Measurements from ENCODE around the gene IQCA1.

- PRO-cap = no peak
- RAMPAGE, long total RNA, 3 experiments = no peak in any of the 3 experiments
Measured at GRCh38 chr2:235556857-235557565, 63.2 kb downstream of the AGAP1 start.

GRCh38 chr2:235744015-235744543 is 250.2 kb downstream of the AGAP1 start:
- PRO-cap = no peak
- RAMPAGE, long total RNA, 3 experiments = start-site peak on the plus strand in 1 of 3 experiments, at chr2:235744158-235744826 at its widest, 18 reads per replicate

DNA sequence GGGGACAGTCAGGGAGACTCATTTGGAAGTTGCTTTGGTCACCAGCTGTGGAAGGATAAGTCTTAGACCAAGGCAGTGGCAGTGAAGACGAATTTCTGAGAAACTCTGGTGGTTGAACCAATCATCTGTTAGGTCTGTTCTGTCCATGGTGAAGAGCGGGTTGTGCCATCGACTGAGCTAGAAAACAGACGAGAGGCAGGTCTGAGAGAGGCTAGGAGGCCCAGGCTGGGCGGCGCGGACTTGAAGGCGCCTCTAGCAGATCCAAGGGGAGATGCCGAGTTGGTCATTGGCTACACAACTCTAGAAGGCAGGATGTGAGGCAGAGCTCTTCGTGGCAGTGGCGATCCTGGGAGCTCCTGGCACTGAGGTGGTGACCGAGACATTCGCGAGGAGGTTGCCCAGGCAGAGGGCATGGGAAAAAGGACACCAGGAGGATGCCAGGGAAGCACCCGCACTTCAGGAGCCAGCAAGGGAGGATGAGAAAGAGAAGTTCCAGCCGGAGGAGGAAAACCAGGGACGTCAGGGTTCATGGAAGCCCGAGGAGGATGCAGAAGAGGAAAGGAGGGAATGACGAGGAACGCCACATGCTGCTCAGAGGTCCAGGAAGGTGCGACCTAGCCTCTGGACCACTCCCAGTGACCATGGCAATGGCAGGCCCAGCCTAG is 298.8 kb downstream of the AGAP1 start:
- PRO-cap = no peak
- RAMPAGE, long total RNA, 3 experiments = start-site peak on the plus strand in 1 of 3 experiments, centred at position 266 of the sequence, 8 reads per replicate

GRCh38 chr2:235822143-235822606 is 328.3 kb downstream of the AGAP1 start:
- PRO-cap = no peak
- RAMPAGE, long total RNA, 3 experiments = no peak in any of the 3 experiments

DNA sequence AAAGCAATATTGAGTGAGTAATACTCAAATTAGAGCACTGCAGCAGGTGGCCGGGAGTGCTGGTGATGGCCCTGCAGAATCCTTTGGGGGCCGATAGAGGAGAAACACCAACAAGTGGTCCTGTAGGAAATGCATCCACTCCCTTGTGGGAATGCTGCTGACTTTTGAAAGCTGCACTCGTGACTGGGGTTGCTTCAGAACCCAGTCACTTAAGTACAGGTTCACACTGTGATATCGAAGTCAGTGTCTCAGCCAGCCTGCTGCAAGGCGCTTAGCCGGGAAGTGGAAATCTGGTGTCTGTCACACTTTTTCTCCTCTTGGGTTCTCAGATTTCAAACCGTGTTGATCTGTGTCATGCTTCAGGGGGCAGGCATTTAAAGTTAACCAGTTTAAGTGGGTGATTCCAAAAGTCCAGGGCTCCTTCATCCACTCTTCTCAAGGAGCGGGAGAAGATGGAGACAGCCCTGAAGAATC is 331.9 kb downstream of the GBX2 start:
- PRO-cap = no peak
- RAMPAGE, long total RNA, 3 experiments = no peak in any of the 3 experiments

DNA sequence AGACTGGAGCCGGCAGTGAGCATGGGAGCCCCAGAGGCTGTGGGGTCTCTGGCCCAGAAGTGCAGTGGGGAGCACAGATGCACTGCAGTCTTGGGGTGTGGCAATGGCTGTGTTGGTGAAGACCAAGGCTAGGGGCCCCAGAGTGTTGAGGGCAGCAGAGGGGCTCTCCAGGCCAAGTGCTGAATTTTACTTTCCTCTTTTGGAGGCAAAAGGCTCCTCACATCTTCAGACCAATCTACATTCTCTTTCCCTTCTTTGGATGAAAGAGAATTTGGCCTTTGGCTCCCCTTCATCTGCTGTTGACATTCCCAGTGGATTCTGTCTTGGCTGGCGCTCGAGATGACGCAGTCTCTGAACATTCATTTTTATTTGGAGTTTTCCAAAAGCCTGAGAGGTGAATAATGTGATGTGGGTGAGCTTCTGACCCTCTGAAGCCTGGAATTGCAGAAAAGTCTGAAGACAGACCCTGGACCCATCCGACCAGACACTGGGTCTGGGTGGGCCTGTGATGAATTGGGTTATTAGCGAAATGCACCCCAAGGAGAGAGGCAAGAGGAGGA is 70.2 kb upstream of the ASB18 start:
- PRO-cap = no peak
- RAMPAGE, long total RNA, 3 experiments = no peak in any of the 3 experiments

GRCh38 chr2:236507138-236507972 is at the start of gene IQCA1:
Gene IQCA1, minus strand, starts transcription at chr2:236507476.
- PRO-cap = no peak
- RAMPAGE, long total RNA, 3 experiments = start-site peak on the minus strand in 2 of 3 experiments, at chr2:236507436-236507707 at its widest, 11 to 18 reads per replicate

- PRO-cap = no peak
- RAMPAGE, long total RNA, 3 experiments = no peak in any of the 3 experiments
Measured at GRCh38 chr2:236536770-236537401, 29.6 kb upstream of the IQCA1 start.

DNA sequence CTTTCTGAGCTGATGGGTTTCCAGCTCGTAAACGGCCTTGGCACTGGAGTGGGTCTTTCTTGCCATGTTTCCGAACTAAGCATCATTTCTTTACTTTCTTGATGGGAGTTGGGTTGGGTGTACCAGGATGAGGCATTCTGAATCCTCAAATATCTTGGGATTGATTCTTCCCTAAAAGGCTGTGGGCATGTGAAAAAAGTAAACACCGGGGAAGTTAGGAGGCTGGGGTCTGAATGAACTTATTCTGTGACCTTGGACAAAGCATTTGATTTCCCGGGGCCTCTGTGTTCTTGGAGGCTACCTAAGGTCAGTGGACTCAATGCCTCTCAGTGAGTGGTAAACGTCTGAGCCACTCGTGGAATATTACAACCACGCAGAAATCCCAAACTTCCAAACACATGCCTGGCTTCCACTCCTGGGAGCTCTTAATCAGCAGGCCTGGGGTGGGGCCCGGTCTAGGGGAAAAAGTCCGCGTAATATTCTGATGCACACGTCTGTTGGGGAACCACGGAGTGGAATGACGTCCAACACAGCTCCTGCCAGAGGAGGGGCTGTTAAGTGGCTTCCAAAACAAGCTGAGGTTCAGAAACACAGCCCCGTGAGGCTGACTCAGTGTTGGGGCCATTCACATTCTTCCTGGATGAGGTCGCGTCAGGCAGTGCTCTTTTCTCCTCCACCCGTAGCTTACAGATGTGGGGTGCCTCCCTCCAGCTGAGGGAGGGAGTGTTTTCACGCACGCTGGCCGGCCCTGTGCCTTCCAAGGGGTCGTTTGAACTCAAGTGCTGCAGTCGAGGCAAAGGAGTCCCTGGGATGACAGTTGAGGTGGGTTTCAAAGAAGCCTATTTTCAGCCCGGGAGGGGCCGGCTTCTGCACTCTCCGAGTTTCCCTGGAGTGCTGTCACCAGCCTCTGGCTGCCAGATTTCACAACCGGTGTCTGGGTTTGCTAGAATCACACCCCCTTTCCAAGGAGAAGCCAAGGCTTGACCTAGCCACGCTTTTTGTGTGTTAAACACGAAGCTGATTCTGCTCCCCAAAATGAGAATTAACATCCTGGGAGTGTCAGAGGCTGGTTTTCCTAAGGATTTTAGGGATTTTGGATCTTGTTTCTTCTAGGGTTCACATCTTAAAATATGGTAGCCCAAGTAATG is 73.0 kb downstream of the ACKR3 start:
- PRO-cap = no peak
- RAMPAGE, long total RNA, 3 experiments = no peak in any of the 3 experiments

- PRO-cap = no peak
- RAMPAGE, long total RNA, 3 experiments = no peak in any of the 3 experiments
Measured at GRCh38 chr2:236662202-236662874, 92.7 kb downstream of the ACKR3 start.

- PRO-cap = no peak
- RAMPAGE, long total RNA, 3 experiments = no peak in any of the 3 experiments
Measured at GRCh38 chr2:236828071-236828444, 257.6 kb upstream of the COPS8 start.

GRCh38 chr2:236887598-236887976 is 198.1 kb upstream of the COPS8 start:
- PRO-cap = no peak
- RAMPAGE, long total RNA, 3 experiments = no peak in any of the 3 experiments

GRCh38 chr2:236971858-236972373 is 113.8 kb upstream of the COPS8 start:
- PRO-cap = no peak
- RAMPAGE, long total RNA, 3 experiments = no peak in any of the 3 experiments

DNA sequence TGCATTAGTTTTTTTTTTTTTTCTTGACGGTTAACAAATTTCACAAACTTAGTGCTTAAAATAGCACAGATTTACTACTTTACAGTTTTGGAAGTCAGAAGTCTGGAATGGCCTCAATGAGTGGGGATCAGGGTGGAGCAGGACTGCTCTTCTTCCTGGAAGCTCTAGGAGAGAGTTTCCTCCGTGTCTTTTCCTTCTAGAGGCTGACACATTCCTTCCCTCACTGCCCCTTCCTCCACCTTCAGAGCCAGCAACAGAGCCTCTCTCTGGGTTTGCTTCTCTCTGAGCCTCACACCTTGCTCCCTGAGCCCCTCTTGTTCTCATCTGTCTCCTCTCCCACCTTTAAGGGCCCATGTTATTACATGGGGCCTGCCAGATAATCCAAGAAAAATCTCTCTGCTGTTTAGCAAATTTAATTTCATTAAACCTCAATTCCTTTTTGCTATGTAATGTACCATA is 117.1 kb downstream of the COL6A3 start:
- PRO-cap = no peak
- RAMPAGE, long total RNA, 3 experiments = no peak in any of the 3 experiments

GRCh38 chr2:237327126-237327729 is 86.7 kb downstream of the COL6A3 start:
- PRO-cap = no peak
- RAMPAGE, long total RNA, 3 experiments = no peak in any of the 3 experiments

- PRO-cap = no peak
- RAMPAGE, long total RNA, 3 experiments = start-site peak on the minus strand in 1 of 3 experiments, at chr2:237362642-237362701 at its widest, 19 reads per replicate
Measured at GRCh38 chr2:237362439-237362933, 51.5 kb downstream of the COL6A3 start.

DNA sequence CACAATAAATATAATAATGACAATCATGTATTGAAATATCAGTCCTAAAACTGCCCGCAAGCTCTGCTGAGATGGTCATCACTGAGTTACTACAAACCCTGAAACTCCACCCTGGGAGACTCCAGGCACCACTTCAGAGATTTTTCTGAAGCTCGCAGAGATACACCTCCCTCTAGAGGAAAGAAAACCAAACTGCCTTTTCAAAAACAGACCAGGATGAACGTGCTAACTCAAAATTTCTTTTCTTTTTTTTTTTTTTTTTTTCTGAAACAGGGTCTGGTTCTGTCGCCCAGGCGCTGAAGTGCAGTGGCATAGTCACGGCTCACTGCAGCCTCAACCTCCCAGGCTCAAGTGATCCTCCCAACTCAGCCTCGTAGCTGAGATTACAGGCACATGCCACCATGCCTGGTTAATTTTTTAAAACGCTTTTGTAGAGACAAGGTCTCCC is 3.9 kb downstream of the COL6A3 start:
- PRO-cap = no peak
- RAMPAGE, long total RNA, 3 experiments = no peak in any of the 3 experiments

DNA sequence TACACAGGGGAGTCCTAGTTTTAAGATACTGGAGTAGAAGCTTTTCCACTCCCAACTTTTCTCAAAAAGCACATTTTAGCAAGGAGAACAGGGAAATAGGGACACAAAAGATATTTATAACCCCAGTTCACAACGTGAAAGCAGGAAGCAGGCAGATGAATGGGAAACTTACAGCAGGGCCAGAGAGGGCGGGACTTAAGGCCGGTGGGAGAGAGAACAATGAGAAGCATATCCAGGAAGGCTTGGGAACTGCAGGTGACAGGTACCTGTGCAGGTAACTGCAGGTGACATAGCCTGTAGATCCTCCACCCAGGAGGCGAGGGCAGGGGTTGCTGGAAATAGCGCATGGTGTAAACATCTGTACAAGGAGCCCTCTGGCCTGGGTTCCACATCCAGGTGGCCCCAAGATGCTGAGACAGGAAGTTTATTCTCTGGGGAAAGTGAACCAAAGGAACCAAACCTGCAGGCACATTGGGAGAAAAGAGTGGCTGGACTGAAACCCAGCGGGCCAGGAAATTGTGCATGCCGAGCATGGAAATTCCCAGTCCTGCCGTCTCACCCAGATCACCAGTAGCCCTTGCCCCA is 24.2 kb upstream of the COL6A3 start:
- PRO-cap = no peak
- RAMPAGE, long total RNA, 3 experiments = no peak in any of the 3 experiments

DNA sequence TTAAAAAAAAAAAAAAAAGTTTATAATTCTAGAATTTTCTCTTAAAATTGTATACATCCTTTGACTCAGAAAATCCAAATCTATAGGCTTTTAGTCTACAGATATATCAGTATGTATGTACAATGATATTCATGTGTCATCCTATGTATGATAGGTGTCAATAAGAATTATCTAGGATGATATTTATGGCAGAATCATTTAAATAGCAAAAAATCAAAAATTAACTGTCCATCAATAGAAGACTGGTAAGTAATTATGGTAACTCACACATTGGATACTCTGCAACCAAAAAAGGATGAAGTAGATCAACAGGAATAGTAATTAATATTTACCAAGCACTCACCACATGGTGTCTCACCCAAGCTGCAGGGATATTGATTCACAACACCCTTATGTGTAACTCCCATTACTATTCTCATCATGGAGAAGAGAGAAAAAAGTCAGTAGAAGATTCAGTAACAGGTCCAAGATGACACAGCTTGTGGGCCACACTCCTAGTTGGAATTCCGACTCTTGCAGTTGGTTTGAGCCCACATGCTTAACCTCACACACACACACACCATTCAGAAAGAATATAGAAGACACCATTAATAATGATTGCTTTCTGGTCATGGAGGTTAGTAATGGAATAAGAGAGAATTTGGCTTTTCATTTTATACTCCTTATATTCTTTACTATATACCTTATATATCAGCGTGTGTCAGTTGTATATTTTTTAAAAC is 1.8 kb upstream of the MLPH start:
- PRO-cap = no peak
- RAMPAGE, long total RNA, 3 experiments = no peak in any of the 3 experiments

DNA sequence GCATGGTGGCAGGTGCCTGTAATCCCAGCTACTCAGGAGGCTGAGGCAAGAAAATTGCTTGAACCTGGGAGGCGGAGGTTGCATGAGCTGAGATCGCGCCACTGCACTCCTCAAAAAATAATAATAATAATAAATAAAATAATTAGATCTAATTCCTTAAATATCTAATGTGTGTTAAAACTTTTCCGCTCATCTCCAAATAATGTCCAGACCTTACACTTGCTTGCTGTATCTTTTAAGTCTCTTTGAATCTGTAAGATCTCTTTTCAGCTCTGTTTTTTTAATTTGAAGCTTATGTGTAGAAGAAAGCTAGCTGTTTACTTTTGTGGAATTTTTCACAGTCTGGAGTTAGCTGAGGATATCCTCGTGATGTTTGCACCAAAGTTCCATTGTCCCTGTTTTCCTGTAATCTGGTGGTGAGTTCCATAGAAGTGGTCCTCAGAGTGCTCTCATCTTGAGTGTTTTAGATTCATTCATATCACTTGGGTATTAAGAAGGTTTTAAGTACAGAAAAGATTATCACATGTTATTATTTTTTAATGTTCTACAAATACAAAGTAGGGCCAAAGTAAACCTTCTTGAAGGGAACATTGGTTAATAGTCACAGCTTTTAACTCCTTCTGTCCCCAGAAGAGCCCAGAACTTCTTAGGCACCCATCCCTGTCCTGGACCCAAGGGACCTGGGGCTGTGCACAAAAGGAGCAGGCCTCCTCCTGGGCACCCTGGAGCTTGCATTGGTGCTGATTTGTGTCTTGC is 14.8 kb downstream of the MLPH start:
- PRO-cap = no peak
- RAMPAGE, long total RNA, 3 experiments = no peak in any of the 3 experiments